Temporal lobe (tissue), 2 donors: ENCODE data around the gene GAN.

GRCh38 chr16:78505387-78505967 is 406.0 kb downstream of the WWOX start:
- RAMPAGE, long total RNA, result no peak

- RAMPAGE, long total RNA, result no peak
Observed at GRCh38 chr16:78600828-78601512, 501.5 kb downstream of the WWOX start.

- RAMPAGE, long total RNA, result no peak
Observed at GRCh38 chr16:78606086-78607031, 506.9 kb downstream of the WWOX start.

- RAMPAGE, long total RNA, result no peak
Observed at GRCh38 chr16:78609283-78610299, 510.1 kb downstream of the WWOX start.

- RAMPAGE, long total RNA, result no peak
Observed at GRCh38 chr16:78714003-78714765, 614.7 kb downstream of the WWOX start.

GRCh38 chr16:78749606-78750067 is 650.2 kb downstream of the WWOX start:
- RAMPAGE, long total RNA, result no peak

DNA sequence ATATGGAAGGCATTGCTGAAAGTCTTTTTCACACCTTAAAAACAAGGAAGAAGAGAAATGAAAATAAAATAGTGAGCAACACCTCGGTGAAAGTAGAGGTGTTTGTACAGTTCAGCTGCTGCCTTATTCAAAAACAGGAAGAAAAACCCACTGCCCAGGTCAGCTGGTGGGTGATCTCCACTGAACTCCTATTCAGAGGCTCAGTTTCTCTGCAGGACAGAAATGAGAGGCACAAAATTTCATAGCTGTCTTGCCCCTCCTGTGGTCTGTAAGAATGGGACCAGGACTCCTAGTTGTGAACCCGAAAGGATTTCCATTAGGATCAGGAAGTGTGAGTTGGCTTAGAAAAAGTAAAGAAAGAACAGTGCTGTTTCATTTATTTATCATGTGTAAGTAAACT is 650.6 kb downstream of the WWOX start:
- RAMPAGE, long total RNA, result no peak

DNA sequence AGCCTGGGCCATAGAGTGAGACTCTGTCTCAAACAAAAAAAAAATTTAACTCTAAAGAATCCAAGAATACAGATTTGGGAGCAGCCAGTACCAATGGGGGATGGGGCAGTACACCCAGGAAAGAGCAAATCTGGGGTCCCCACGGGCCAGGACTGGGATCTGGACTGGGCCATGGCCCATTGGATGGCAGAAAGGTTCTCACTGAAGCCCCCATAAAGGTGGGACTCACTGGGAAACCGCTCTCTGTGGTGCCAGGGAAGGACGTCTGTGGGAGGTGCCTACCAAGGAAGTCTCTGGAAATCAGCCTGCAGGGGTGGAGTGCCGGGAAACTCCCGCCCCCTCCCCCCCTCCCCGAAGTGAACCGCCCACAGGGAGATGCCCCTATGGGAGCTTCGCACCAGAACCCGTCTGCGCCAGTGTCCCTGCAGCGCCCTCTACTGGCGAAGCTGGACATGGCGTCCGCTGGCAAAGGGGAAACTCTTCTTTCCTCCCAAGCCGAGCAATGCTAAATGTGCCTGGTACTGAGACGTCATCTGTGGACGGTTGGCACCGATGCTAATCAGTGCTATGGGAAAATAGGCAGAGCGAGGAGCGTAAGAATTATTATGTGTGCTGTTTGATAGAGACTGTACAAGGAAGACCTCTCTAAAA is 671.0 kb downstream of the WWOX start:
- RAMPAGE, long total RNA, result no peak

DNA sequence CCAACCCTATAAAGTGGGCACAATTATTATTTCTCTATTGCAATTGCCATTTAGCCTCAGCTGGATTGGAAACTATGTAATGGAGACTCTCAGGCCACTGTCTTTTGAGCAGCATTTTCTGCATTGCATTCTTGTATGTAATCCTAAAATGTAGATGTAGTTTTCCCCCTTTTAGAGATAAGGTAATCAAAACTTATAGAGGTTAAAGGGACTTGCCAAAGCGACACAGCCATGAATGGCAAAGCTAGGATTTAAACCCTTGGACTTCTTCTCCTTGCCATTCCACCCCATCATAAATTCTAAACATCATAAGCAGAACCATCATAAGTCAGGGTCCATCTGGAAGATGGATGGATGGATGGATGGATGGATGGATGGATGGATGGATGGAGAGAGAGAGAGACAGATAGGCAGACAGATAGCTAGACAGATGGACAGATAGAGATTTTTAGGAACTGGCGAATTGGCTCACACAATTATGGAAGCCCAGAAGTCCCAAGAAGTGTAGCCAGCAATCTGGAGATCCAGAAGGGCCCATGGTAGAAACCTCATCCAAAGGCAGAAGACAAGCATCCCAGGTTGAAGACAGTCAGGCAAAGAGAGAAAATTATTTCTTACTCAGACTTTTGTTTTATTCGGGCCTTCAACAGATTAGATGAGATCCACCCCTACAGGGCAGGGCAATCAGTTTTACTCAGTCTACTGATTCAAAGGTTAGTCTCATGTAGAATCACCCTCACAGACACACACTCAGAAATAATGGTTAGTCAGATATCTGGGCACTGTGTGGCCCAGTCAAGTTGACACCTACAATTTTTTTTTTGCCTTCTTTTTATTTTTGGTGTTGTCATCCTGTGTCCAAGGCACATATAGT is 729.5 kb downstream of the WWOX start:
- RAMPAGE, long total RNA, result no peak

DNA sequence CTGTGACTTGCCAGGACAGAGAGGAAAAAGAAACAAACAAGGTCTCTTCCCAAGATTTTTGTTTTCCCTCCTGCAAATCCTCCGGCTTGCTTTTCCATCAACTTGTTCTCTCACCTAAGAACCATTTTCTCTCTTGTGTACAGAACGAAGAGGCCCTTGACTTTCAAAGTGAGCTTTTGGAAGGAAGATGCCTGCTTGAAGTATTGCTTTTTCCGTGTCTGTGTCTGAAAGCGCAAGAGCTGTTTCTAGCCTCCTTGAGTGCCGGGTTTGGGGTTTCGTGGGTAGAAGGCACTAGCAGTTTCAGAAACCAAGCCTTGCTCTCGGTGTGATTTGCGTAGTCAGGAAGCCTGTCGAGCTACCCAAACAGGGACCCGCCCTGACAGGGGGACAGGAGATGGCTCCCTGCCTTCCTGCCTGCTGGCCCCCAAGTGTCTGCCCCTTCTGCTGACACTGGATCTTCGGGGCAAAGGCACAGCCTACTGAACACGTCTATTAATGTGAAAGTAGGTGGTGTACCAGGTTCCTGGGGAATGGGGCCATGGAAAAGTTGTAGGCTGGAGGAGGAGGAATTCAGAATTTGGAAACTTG is 322.1 kb downstream of the MAF start:
- RAMPAGE, long total RNA, result no peak

GRCh38 chr16:79542038-79542767 is 58.3 kb downstream of the MAF start:
- RAMPAGE, long total RNA, result no peak

DNA sequence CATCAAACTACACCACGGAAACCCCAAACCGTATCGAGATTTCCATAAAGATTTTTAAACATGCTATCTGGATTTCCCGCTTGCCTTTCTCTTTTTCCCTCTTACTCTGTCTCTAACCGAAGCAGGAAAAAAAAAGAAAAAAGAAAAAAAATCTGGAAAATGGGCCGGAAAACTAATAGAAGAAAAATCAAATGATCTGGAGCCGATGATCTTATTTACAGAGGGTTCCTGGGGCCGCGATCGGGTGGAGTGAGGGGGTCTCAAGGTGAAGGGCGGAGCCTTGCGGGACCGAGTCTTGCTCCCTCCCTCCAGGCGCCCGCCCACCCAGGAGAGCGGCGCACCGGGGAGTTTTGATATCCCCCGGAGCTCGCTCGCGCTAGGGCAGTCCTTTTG is 11.2 kb downstream of the MAF start:
- RAMPAGE, long total RNA, result no peak

DNA sequence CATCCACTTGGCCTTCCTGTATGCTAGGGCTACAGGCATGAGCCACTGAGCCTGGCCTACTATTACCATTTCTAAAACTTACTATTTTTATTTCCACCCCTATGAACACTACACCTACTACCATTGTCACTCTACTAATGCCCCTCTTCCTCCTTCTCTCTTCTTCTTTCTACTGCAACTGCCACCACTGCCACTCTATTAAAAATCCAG is 330.3 kb upstream of the MAF start:
- RAMPAGE, long total RNA, result no peak

GRCh38 chr16:80569457-80570123 is 28.8 kb downstream of the DYNLRB2 start:
- RAMPAGE, long total RNA, result no peak

DNA sequence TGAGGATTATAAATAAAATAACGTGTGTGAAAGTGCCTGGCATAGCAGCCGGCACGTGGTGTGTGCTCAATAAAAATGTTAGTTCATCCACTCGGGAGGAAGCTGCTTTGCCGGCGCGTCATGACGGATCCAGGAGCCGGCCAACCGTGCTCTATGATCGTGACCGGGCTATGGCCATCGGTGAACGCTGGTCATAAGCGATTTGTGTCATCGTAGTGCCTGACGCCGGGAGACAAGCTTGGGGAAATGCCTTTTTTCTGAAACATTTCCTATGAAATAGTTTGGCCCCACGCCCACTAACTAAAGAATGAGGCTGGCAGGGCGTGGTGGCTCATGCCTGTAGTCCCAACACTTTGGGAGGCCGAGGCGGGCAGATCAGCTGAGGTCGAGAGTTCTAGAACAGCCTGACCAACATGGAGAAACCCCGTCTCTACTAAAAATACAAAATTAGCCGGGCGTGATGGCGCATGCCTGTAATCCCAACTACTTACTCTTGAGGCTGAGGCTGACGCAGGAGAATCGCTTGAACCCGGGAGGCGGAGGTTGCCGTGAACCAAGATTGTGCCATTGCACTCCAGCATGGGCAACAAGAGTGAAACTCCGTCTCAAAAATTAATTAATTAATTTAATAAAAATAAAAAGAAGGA is 73.8 kb downstream of the CMC2 start:
- RAMPAGE, long total RNA, result no peak

- RAMPAGE, long total RNA, result no peak
Observed at GRCh38 chr16:81036899-81037388, 1.3 kb downstream of the ATMIN start.

DNA sequence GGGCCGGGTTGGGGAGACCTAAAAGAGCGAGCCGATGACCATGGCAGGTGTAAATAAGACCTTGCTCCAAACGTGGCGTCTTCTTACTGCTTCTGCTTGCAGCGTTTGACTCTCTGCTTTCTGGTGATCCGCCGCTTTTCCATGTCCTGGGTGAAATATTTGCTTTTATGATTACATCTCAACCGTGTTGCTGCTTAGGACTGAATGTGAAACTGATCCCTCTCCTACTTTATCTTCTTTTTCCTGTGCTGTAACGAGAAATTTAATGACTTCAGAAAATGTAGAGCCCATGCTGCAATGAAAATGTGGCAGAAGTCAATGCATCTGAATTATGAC is 18.2 kb downstream of the ATMIN start:
- RAMPAGE, long total RNA, result no peak

GRCh38 chr16:81314507-81315504 is at the start of gene GAN:
TSS of gene GAN (plus strand) at chr16:81314962.
- RAMPAGE, long total RNA, result start-site peak on the minus strand at chr16:81314778-81314835, 66 and 25 reads in 2 replicates

GRCh38 chr16:81394922-81395821 is 49.4 kb upstream of the CMIP start:
- RAMPAGE, long total RNA, result no peak

DNA sequence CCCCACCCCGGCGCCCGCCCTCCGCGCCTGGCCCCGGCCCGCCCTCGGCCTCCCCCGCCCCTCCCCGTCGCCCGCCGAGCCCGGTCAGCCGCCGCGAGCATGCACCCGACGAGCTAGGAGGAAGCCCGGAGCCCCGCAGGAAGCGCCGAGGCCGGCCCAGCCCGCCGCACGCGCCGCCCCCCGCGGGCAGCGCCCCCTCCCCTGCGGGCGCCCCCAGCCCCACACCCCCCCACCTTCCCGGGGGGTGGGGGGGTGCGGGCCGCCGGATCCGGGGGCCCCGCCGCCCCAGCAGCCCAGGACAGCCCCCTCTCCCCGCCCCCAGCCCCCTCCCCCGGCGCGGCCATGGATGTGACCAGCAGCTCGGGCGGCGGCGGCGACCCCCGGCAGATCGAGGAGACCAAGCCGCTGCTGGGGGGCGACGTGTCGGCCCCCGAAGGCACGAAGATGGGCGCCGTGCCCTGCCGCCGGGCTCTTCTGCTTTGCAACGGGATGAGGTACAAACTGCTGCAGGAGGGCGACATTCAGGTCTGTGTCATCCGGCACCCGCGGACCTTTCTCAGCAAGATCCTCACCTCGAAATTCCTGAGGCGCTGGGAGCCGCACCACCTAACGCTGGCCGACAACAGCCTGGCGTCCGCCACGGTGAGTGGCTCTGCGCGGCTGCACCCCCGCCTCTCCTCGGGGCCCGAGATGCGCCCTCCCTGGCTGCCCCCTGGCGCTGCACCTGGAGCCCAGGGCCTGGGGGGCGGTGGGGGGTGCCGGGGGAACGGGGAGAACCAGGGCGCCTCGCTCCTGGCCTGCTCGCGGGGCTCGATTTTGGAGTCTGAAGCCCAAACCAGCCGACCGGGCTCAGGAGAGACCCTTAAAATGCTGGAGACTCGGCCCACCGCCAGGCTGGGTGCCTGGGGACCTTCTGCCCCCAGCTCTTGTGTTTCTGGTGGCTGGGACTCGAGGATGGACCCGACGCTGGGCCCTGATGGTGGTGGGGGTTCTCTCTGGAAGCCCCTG is 596 bp downstream of the CMIP start:
- RAMPAGE, long total RNA, result no peak